Astrocyte (in vitro differentiated cells and primary cell): ENCODE results near the genes NABP2, IL23A, BAZ2A, NACA and ZBTB39.

DNA sequence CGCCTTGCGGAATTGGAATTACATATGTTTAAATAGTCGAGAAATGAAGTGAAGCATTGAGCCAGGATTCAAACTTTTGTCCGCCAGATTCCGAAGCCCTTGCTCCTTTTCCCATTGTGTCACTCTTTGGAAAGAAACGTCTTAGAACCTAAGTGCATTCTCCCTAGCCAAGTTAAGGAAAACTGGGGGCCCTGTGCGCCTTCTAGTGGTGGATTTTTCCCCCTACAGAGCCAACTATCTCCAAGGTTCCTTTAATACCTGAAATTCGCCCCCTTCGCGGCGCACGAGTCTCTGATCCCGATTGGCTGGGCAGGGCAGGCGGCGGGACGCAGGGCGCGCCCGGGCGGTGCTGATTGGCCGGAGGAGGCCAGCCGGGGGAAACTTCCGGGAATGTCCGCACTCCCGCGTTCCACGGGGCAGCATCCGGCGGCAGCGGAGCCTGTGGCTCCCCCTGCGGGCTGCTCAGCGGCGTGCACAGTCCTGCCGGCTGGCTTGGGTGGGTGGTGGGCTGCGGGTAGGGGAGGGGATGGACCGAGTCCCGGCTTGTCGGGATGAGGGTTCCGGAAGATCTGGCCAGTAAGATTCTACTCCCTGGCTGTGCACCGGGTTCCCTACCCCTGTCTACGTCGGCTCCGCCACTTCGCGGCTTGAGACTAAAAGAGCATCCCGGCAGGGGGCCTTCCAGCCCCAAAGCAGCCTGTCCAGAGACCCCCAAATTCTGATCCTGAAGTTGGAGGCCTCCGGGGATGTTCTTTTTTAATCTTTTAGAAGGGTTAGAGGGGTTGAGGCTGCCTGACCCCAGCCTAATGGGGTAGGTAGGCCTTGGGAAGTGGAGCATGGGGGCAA, at the start of gene NABP2:
Gene NABP2 (plus strand): TSS at position 397 of the 846 bp plus-strand sequence.
- PRO-cap = no peak
- RRBS, 2 experiments = 3 to 5% methylated on average over 18 of the region's 47 CpGs

GRCh38 chr12:56271042-56271981, 4.6 kb downstream of the COQ10A start:
- PRO-cap = no peak
- RRBS, 2 experiments = no CpG with 5 or more reads among the region's 1 CpG

- PRO-cap = no peak
- RRBS, 2 experiments = no CpG with 5 or more reads among the region's 8 CpGs
These were observed at the start of gene IL23A for GRCh38 chr12:56338562-56339192. IL23A (plus strand) TSS chr12:56338884.

GRCh38 chr12:56464682-56464987, 3.7 kb upstream of the SPRYD4 start:
- PRO-cap = no peak
- RRBS, 2 experiments = no CpG with 5 or more reads among the region's 6 CpGs

DNA sequence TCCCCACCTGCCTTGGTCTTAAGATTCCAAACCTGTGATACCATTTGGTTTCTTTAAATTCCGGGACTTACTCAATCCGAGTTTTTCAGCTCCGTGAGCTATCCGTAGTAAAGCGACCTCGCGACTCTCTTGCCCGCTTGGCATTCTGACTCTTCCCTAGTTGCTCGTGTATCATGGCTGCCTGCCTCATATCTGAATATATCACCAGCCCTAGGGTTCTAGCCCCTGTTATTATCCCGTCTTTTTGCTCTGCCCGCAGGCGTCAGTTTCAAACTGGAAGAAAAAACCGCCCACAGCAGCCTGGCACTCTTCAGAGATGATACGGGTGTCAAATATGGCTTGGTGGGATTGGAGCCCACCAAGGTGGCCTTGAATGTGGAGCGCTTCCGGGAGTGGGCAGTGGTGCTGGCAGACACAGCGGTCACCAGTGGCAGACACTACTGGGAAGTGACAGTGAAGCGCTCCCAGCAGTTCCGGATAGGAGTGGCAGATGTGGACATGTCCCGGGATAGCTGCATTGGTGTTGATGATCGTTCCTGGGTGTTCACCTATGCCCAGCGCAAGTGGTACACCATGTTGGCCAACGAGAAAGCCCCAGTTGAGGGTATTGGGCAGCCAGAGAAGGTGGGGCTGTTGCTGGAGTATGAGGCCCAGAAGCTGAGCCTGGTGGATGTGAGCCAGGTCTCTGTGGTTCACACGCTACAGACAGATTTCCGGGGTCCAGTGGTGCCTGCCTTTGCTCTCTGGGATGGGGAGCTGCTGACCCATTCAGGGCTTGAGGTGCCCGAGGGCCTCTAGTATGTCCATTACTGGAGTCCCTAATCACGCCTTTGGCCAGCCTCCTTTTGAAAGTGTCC, 630 bp downstream of the SPRYD4 start:
- PRO-cap = no peak
- RRBS, 2 experiments = 38 to 41% methylated on average over 4 of the region's 27 CpGs

- PRO-cap = unidirectional peak, plus-strand start at chr12:56597898
- RRBS, 2 experiments = no CpG with 5 or more reads among the region's 13 CpGs
These were observed 32.1 kb downstream of the BAZ2A start for GRCh38 chr12:56597771-56598616.

DNA sequence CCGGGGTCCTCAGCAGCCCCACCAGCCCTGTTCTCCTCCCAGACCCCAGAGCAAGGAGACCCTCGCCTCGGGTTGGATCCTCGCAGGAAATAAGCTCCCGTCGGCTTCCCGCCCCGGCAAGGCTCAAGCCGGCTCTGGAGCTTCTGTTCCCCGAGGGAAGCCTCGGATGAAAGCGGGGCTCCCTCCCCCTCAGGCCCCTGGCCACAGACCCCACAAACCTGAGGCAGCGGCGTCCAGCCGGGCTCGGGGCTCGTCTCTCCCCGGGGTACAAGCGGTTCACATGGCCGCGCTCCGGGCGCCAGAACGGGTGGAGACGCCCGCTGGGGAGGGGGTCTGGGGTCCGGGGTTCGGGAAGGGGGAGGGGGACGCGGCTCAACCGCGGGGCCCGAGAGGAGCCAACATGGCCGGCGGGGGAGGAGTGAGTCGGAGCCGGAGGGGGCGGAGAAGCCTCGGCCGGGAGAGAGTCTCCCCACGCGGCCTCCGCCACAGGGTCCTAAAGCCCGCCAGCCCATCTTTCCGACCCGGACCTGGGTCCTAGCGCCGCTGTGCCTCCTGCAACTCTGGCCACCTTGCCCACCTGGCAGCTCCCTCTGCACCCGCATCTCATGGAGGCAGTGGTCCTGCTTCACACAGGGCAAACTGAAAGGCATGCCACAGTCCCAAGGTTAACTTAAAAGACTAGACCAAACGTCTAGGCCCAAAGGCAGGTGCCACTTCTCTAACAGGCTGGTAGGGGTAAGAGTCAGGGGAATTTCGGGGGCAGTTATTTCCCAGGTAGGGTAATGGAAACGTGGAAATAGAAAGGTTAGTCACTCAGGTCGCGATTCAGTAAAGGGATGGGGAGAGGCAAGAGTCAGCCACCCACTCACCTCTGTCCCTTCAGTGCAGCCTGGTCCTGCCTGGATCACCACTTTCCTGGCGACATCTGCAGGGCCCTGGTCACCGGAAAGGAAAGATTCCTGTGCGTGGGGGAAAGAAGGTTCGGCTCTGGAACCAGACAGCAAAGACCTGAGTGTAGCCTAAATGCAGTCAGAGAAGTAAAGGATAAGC, at the start of gene BAZ2A:
Gene BAZ2A (minus strand): TSS at position 420 of the 1,050 bp plus-strand sequence.
- PRO-cap = no peak
- RRBS, 2 experiments = 2% methylated on average over 21 to 32 of the region's 58 CpGs

- PRO-cap = unidirectional peak, plus-strand start at chr12:56635098
- RRBS, 2 experiments = 1 to 2% methylated on average over 18 to 20 of the region's 42 CpGs
These were observed 4.8 kb upstream of the BAZ2A start for GRCh38 chr12:56634839-56635448.

DNA sequence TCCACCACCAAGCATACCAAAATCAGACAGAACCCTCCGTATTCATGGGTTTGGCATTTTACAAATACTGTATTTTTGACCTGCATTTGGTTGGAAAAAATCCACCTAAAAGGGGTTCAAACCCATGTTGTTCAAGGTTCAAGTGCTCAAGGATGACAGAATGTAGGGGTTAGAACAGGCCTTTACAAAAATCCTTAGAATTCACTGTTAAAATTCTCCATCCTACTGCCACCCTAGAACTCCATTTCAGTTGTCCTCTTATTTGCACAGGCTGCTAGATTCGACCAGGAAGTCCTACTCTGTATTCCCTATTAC, 15.1 kb upstream of the ATP5F1B start:
- PRO-cap = no peak
- RRBS, 2 experiments = no CpG with 5 or more reads among the region's 2 CpGs

- PRO-cap = no peak
- RRBS, 2 experiments = no CpG with 5 or more reads among the region's 9 CpGs
These were observed 11.0 kb downstream of the PTGES3 start for GRCh38 chr12:56676940-56677632.

DNA sequence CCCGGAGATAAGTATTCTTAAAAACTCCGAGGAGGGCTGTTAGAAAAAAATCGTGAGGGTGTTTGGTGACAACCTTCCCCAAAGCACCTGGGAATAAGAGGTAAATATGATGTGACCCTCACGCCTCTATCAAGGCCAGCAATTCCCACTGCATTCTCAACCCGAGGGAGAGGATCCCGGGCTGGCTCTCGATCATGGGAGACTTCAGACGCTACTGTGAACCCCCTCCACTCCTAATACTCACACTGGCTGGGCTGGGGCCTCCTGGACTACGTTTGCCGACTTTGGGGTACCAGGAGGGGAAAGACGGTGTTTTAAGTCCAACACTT, 553 bp downstream of the NACA start:
- PRO-cap = no peak
- RRBS, 2 experiments = 0 to 11% methylated on average over 1 of the region's 11 CpGs

GRCh38 chr12:56724911-56725758, at the start of gene NACA:
NACA (minus strand) TSS chr12:56725299.
- PRO-cap = bidirectional peak, plus-strand start at chr12:56725471, minus-strand start at chr12:56725322; bidirectional peak, plus-strand start at chr12:56725635, minus-strand start at chr12:56725531
- RRBS, 2 experiments = 2 to 5% methylated on average over 3 of the region's 47 CpGs

DNA sequence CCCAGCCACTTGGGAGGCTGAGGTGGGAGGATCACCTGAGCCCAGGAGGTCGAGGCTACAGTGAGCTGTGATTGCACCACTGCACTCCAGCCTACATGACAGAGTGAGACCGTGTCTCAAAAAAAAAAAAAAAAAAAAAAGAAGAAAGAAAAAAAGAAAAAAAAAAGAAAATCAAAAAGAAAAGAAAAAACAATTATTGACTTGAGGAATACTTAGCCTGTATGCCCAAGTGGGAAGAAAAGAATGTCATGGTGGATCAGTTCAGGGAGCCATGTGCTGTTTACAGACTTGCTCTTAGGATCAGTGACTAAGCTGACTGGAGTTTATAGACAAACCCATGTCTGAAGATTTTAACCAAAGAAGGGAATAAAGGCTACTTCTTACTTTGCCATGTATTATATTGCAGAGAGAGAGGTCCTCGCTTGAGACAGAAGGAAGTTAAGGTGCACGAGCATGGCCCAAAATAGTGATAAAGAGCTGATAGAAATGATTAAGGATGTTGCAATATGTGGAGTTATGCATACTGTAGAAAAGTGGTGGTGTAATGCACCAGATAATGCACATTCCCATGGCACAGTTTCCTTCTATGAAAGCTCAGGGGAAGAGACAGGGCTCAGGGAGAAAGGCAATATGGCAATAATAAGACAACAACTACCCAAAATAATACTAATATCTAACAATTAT, 969 bp downstream of the HSD17B6 start:
- PRO-cap = no peak
- RRBS, 2 experiments = no CpG with 5 or more reads among the region's 4 CpGs

- PRO-cap = no peak
- RRBS, 2 experiments = no CpG with 5 or more reads among the region's 5 CpGs
These were observed 5.4 kb downstream of the HSD17B6 start for GRCh38 chr12:56768390-56769026.

GRCh38 chr12:56914579-56915122, 19.6 kb downstream of the SDR9C7 start:
- PRO-cap = no peak
- RRBS, 2 experiments = no CpG with 5 or more reads among the region's 3 CpGs

DNA sequence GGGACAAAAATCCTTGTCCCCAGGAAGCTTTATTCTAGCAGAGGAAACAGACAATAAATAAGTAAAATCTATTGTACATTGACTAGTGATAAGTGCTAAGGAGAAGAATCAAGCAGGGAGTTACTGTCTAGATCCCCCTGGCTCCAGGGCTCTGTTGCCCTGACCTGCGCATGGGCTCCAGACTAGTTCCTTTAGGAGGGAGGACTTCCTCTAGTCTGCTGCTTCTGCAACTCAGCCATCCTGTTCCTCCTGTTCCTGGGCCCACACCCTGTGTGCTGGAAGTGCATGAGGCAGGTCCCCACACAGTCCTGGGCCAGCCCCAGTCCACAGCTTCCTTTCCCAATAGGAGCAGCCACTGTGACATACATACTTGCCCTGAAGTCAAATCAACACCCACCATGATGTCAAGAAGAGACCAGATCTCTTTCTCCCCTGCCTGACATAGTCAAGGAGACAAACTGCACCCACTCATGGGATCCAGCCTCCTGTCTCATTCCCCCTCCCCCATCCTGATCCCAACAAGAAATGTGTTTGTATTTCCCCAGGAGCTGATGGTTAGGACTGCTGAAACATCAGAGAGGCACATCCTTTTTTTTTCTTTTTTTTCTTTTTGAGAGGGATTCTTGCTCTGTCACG, 1.3 kb downstream of the SDR9C7 start:
- PRO-cap = no peak
- RRBS, 2 experiments = no CpG with 5 or more reads among the region's 2 CpGs

DNA sequence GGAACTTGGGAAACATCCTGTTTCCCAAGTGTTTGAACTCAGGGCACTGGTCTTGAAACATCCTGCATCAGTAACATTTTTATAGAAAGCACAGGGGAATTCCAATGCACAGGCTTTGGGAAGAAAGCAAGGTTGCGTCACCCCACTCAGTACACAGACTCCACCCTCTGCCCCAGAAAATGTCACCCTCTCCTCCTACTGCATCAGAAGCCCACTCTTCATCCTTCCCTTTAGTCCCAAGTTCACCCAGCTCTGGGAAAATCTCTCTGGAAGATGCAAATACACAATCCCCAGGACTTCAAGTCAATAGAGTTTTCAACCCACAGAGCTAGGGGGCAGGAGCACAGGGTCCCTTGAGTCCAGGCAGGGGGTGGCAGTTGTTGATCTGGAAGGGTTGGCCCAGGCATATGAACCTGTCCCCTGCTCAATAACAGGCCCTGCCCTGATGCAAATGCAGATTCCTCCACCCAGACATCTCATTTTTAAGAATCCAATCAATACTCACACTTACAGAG, 1.7 kb downstream of the RDH16 start:
- PRO-cap = no peak
- RRBS, 2 experiments = no CpG with 5 or more reads among the region's 1 CpG

- PRO-cap = unidirectional peak, minus-strand start at chr12:57006450
- RRBS, 2 experiments = 1 to 3% methylated on average over 37 to 43 of the region's 101 CpGs
These were observed at the start of gene ZBTB39 for GRCh38 chr12:57005765-57007012. ZBTB39 (minus strand) TSS chr12:57006546.

DNA sequence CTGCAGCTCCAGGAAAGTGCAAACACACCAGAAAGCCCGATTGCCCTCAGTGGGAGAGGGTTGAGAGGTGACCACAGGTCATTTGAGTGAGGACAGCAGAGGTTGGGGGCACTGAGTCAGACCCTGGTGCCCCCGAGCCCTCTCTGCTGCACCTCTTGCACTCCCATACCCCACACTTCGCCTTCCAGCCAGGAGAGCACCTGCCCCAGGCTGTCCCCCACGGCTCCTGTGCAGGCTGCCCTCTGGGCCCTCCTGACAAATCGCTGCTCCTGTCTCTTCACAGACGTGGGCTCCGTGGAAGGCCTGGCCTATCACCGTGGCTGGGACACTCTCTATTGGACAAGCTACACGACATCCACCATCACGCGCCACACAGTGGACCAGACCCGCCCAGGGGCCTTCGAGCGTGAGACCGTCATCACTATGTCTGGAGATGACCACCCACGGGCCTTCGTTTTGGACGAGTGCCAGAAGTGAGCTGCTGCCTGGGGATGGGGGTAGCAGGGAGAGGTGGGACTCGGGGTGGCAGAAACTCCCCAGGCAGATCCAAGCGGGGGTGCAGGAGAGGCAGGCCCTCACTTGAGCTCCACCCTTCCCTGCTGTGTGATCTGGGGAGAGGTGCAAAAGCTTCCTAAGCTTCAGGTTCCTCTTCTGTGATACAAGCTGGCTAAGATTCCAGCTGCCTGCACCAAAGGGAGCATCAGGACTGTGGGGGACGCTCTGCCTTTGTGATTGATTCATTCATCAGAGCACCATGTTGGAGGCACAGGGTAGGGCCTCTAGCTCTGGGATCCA, 29.4 kb upstream of the NXPH4 start:
- PRO-cap = no peak
- RRBS, 2 experiments = no CpG with 5 or more reads among the region's 21 CpGs

- PRO-cap = no peak
- RRBS, 2 experiments = 20% methylated on average over 3 of the region's 16 CpGs; no CpG with 5 or more reads in 1 of the 2 experiments
These were observed 850 bp upstream of the NXPH4 start for GRCh38 chr12:57215659-57216229.